T-cell (primary cell): Measurements from ENCODE around the gene LRP5.

- PRO-cap, 7 experiments: no peak in any of the 7 experiments
These were observed 5.3 kb downstream of the NDUFV1 start for GRCh38 chr11:67612113-67612442.

DNA sequence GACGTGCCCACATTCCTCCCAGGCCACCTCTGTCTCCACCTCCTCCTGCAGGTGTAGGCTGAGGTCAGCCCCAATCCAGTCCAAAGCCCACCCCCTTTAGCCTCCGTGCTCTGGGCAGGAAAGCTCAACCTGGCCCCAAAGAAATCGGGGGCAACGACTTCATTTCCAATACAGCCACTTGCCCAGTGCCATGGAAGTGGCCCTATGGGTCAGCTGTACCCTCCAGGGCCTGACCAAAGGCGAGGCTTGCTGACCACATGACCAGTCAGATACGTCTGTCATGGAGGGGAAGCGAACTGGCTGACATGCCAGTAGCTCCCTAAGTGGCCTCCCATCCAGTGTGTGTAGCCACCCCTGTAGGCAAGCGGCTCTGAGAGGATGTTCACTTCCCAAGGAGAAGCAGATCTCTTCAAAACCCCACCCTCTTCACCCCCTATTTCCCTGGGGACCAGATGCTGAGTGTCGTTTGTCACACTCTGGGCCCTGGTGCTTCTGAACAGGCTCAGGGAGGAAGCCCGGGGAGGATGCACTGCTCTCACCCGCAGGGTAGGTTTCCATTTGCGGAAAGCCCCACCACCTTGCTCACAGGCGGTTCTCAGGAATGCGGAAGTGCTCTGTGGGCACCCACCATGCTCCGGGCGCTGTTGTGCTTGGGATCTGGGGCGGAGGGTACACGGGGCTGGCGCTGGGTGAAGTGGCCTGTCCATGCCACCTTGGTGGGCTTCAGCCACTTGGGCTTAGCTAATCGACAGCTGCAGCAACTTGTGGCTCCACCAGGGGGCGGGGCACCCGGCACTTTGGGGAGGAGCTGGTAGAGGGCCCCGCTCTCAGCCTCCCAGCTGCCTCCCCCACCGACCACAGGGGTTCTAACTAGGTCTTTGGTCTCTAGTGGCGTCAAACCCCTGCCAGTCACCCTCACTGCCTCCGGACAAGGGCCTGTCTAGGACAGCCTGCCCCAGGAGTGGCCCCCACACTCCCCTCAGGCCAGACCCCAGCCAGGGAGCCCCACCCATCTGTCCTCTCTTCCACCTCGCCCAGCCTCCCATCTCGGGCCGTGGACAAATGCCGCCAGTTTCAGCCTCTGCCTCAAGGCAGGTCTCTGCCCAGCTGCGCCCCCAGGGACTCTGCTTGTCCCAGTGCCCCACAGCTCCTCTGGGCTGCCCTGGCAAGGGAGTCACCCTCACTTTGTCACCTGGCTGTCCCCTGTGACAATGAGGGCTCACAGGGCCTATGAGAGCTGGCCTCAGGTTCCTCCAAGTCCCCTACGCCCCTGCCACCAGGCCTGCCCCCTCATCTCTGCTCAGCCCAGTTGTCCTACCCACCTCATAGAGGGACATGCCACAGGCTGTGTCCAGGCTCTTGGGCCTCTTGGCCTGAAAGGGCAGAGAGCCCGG is 7.3 kb downstream of the NDUFV1 start:
- PRO-cap, 7 experiments: peak in 7 of 7 experiments; most common plus-strand start position 621 of the sequence (in 3); most common minus-strand start position 494 of the sequence (in 7)

DNA sequence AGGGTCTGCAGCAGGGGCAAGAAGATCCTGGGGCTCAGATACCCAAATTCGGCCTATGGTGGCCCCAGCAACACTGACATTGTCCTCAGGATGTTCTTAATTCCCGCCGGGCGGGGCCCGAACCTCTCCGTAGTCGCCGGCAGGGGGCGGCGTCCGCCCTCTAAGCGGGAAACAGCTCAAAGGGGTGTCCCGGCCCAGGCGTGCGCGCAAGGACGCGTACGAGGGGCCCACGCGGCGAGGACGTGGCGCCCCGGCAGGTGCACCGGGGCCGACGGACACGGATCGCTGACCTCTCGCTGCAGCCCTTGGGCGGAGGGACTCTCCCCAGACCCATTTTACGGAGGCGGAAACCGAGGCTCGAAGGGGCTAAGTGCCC is 479 bp downstream of the NUDT8 start:
- PRO-cap, 7 experiments: peak in 1 of 7 experiments; most common plus-strand start position 243 of the sequence (in 1)

- PRO-cap, 7 experiments: no peak in any of the 7 experiments
These were observed 2.7 kb upstream of the NUDT8 start for GRCh38 chr11:67632304-67632996.

DNA sequence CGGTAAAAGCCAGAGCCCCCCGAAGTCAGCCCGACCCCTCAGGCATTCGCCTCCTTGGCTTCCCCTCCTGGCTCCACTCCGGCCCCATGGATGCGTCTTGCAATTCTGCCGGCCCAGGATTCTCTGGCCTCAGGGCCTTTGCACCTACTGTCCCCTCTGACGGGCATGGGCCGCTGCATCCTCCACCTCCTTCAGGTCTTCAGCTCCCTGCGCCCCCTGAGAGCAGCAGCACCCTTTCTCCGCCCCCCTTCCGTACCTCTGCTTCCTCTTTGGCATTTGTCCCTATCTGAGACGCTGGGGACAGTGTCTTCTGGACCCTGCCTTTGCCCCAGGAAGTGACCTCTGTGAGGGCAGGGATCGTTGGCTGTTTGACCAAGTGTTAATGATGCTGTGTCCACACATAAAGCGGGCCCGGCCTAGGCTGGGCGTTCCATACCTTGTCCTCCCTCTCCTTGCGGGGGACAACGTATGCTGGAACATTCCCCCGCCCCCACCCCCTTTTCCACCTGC is 3.8 kb upstream of the NUDT8 start:
- PRO-cap, 7 experiments: no peak in any of the 7 experiments

DNA sequence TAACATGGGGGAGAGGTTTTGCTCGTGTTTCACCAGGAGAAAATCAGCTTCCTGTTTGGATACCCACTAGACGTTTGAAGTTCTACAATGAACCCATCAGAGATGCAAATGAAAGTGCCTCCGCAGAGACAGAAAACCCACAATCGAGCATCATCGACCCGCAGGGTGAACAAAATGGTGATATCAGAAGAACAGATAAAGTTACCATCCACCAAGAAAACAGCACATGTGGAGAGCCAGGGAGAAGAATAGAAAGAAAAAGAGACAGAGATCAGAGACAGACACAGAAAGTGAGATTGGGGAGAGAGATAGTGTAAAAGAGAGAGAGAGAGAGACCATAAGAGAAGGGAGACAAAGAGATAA is 83.3 kb downstream of the UNC93B1 start:
- PRO-cap, 7 experiments: peak in 5 of 7 experiments; most common plus-strand start position 140 of the sequence (in 4)

DNA sequence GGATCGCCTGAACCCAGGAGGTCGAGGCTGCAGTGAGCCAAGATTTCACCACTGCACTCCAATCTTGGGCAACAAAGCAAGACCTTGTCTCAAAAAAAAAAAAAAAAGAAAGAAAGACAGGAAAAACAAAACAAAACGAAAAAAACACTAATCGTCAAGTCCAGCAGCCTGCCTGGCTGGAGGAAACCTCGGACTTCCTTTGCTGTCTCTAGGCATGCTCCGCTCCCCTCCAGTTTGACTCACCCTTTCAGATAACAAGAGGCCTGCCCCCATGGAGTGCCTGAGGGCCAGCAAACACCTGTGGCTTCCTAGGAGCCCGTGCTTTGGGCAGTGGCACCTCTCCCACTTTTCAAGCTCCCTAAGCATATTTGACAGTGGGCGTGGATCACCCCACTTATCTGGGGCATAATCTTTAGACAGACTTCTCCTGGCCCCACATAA is 28.9 kb upstream of the CHKA start:
- PRO-cap, 7 experiments: no peak in any of the 7 experiments

DNA sequence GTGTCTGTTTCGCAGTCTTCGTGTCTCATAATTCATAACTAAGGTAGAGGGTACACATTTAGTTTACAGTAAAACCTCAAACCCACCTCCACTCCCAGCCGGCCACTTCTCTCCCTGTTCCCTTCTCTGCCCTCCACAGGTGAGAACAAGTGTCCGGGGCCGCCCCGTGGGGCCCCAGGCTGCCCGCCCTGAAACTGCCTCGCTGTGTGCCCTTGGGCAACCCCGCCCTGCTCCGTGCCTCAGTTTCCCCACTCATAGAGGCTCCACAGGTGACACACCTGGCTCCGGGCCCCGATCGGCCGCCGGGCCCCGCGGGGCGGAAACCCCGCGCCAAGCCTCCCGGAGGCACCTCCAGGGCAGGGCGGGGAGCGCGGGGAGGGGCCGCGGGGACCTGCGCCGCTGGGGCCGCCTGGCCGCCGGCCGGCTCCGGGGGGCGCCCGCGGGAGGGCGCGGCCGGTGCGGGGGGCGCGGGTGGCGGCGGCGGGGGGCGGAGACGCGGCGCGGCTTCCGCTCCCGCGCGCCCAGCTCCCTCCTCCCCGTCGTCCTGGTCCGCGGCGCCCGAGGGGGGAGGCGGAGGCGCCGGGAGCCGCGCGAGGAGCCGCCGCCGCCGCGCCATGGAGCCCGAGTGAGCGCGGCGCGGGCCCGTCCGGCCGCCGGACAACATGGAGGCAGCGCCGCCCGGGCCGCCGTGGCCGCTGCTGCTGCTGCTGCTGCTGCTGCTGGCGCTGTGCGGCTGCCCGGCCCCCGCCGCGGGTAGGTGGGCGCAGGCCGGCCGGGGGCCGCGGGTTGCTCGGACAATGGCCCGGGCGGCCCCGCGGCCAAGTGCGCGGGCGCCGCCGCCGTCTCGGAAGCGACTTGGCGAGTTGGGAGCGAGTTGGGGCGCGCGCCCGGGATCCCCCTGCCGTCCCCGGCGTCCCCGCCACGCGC is at the start of gene LRP5:
Gene LRP5 (plus strand): TSS at position 539 of the 927 bp plus-strand sequence.
- PRO-cap, 7 experiments: no peak in any of the 7 experiments

DNA sequence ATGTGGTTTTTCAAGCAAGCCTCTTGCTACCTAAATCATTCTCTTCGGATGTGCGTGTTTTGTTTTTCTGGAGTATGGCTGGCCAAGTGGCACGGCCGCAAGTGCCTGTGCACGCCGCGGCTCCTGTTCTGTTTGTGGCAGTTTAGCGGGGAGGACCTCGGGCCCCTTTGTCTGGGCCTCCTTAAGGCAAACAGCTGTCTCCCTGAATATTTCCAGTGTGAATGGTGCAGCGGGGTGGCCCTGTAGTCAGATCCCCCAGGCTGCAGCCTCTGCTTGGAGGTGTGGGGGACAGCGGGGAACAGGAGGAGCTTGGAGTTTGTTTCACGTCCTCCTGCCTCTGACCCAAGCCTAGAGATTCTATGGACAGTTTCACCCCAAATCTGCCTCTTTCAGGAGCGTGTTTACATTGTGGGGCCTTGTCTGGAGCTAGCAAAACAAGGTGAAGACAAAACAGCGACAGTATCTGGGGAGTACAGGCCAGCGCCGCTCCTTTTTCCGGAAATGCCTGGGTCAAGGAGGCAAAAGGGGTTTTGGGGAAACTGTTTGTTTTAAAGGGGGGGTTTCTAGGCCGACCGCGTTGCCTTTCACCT is 1.3 kb downstream of the LRP5 start:
- PRO-cap, 7 experiments: no peak in any of the 7 experiments

- PRO-cap, 7 experiments: no peak in any of the 7 experiments
These were observed 8.9 kb downstream of the LRP5 start for GRCh38 chr11:68321234-68321725.

GRCh38 chr11:68593762-68594461 is 90.4 kb upstream of the GAL start:
- PRO-cap, 7 experiments: no peak in any of the 7 experiments

DNA sequence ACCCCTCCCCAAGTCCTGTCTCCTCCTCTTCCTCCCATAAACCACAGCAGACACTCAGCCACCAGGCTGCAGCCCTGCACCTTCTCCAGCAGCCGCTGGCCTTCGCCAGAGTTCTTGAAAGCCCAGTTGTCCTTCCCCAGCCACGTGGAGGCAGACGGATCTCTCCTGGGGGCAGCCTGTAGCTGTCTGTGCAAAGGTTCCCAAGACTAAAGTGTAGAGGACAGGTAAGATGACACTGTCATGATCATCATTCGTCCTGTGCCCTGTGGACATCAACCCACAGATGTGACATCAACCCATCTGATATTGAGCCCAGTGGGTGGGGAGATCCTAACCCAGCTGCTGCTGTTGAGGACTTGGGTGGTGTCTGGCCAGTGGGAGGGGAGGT is 1.4 kb upstream of the GAL start:
- PRO-cap, 7 experiments: no peak in any of the 7 experiments

DNA sequence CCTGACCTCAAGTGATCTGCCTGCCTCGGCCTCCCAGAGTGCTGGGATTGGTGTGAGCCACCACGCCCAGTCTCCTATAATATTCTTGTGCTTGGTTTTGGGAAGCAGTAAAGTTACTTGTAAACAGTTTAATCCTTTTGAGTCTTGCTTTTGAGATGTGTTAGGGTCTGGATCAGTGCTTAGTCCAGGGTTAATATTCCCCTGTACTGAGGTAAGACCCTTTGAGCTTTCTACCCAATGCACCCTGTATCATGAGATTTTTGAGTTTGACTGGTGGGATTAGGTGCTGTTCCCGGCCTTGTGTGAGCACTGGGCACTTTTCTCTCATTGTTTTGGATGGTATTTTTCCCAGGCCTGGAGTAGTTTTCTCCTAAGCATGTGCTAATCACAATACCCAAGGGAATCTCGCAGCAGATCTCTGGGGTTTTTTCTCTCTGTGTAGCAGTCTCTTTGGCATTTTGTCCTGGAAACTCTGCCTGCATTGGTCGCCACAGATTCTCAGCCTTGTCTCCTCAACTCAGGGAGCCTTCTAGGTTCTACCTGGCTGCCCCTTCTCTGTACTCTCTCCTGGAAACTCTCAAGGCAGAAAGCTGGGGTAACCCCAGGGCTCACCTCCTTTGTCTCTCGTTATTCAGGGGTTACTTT is 19.9 kb downstream of the IGHMBP2 start:
- PRO-cap, 7 experiments: no peak in any of the 7 experiments

GRCh38 chr11:68974190-68974583 is 6.6 kb downstream of the MRGPRD start:
- PRO-cap, 7 experiments: no peak in any of the 7 experiments

DNA sequence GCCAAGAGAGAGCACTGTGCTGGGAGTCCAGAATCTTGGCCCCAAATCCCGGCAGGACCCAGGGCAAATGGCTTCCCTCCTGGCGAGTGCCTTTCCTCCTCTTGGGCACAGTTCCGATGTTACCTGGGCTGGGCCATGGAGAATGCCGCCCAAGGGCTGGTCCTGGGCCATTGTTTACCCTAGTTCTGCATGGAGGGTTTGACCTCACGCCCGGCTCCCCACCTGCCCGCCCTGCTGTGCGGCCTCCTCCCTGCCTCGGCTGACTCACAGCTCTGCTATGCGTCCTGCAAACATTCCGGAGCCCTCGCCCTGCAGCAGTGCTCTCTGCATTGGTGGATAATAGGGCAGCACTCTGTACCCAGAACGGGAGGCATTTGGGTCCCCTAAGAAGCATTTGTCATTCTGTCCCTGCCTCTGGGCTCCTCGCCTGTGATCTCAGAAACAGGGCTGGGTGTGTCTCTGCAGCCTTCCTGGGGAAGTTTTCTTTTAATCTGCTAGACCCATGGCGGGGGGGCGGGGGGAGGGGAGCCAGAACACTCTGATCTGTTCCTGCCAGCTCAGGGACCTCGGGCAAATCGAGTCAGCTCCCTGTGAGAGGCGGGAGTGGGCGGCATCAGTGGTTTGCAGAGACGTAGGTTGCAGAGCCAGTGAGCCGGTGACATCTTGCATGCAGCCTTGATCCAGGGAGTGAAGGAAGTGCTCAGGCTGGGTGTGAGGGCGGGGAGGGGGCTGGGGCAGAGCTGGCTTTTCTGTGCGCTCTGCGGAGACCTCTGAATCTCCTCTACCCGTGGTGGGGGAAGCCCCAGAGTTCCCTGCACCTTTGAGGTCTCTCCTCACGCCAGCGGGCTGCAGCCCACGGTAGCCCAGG is 32.9 kb upstream of the SMIM38 start:
- PRO-cap, 7 experiments: peak in 4 of 7 experiments; most common plus-strand start position 712 of the sequence (in 2); most common minus-strand start position 689 of the sequence (in 4)

GRCh38 chr11:69288347-69289055 is 5.5 kb upstream of the MYEOV start:
- PRO-cap, 7 experiments: no peak in any of the 7 experiments

DNA sequence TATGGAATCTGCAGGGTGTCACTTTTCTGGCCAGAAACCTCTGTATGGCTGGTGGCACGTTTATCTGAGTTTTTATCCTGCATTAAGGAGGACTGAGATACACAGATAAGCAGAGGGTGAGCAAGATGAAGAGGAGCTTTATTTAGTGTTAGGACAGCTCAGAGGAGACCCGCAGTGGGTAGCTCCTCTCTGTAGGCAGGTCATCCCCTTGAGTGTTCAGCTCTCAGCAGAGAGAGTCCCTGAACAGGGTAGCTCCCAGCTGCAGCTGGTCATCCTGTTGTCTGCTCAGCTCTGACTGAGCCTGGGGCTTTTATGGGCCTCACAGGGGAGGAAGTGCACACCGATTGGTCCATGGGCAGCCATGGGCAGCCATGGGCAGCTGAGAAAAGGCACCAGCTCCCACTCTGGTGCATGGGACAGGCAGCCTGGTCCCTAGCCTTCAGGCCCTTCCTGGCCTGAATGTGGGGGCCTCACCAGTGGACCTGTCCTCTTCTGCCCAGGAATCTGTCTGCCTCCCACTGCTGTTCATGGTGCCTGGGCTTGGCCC is 54.5 kb downstream of the MYEOV start:
- PRO-cap, 7 experiments: no peak in any of the 7 experiments

DNA sequence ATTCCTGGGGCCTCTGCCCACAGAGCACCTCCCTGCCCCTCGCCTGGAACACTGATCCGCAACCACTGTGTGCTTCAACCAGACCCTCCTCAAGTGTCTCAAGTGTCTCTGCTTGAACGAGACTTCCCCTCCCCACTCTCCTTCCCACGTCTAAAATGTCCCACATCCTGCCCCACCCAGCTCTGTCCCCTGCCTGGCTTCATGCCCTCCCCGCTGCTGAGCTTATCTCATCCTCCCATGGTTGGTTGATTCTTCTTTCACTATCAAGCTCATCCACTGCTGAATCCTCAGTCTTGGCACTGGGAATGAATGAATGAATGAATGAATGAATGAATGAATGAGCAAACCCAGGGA is 115.9 kb downstream of the MYEOV start:
- PRO-cap, 7 experiments: no peak in any of the 7 experiments

GRCh38 chr11:69417144-69417700 is 123.3 kb downstream of the MYEOV start:
- PRO-cap, 7 experiments: no peak in any of the 7 experiments

DNA sequence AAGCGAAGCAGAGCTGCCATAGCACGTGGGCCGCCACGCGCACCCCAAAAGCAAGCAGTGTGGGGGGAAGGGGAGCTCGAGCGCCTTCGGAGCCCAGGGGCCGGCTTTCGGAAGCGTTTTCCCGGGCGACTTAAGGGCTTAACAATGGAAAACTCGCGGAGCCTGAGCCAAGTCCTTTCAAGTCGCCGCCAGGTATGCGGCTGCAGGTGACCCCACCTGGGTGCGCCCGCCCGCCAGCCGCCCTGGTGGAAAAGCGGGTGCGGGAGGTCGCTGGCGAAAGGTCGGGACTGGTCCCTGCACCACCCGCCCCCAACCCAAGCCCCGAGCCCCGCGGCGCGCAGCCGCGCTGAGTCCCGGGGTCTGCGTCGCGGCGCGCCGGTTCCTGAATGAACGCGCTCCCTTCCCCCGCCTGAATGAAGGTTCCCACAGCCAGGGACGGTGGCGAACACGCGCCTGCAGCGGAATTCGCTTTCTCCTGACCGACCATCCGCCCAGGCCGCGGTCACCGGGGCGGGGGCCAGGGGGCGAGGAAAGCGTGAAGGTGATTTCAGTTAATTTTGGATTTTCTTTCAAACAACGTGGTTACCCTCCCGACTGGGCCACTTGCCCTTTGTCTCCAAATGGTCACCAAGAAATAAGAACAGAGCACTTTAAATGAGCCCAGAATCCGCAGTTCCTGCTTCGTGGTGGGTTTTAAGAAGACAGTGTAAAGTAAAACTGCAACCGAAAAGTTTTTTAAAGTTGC is 2.7 kb upstream of the CCND1 start:
- PRO-cap, 7 experiments: no peak in any of the 7 experiments